Fibroblast of the aortic adventitia (primary cell): ENCODE measurements around a stretch of chr17.

DNA sequence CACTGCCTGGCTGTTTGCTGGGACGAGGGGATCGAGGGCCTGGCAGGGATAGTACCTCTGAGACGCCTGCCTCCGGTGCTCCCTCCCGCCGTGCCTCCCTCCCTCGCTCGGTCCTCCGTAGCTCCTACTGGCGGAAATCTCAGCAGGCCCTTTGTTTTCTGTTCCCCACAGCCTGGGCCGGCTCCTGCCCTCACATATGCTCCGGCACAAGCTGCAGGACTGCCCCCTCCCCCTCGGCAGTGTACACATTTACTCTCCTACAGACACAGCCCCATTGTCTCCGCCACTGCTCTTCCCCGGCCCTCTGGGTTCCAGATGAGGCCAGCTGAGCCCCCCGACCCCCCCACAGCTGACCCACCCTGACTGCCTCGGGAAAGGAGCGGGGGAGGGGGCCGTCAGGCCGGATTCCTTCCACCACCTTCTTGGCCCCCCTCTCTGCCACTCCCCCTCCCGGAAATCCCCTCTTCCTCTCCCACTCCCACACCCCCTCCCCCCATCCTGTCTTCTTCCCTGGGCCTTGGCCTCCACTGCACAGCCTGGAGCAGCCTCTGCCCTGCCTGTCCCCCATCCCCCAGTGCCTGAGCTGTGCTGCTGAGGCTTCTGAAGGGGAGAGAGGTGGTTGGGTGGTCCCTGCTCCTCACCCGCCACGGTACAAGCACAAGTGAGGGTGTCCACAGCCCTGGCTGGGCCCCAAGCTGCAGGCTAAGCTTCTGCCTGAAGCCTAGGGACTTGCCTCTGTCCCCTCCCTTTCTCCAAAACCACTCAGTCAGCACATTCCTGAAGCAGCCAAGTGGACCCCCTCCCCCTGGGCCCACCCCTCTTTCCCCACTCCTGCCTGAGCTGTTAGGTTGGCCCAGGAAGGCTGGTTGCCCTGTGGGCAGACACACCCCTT is 1.6 kb downstream of the TRAF4 start:
- CAGE, long polyA plus RNA: no peak

- CAGE, long polyA plus RNA: no peak
These were observed 2.2 kb downstream of the TRAF4 start for GRCh38 chr17:28746017-28746454.

- CAGE, long polyA plus RNA: no peak
These were observed 3.0 kb downstream of the TRAF4 start for GRCh38 chr17:28746455-28747526.

DNA sequence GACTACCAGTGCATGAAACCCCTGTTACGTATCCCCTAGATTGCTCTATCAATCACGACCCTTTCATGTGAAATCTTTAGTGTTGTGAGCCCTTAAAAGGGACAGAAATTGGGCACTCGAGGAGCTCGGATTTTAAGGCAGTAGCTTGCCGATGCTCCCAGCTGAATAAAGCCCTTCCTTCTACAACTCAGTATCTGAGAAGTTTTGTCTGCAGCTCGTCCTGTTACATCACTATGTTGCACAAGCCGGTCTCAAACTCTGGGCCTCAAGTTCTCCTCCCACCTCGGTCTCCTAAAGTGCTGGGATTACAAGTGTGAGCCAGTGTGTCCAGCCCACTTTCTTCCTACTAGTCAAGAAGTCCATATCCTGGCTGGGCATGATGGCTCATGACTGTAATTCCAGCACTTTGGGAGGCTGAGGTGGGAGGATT is 3.7 kb downstream of the FLOT2 start:
- CAGE, long polyA plus RNA: no peak

- CAGE, long polyA plus RNA: no peak
These were observed 2.6 kb upstream of the DHRS13 start for GRCh38 chr17:28905317-28906141.

DNA sequence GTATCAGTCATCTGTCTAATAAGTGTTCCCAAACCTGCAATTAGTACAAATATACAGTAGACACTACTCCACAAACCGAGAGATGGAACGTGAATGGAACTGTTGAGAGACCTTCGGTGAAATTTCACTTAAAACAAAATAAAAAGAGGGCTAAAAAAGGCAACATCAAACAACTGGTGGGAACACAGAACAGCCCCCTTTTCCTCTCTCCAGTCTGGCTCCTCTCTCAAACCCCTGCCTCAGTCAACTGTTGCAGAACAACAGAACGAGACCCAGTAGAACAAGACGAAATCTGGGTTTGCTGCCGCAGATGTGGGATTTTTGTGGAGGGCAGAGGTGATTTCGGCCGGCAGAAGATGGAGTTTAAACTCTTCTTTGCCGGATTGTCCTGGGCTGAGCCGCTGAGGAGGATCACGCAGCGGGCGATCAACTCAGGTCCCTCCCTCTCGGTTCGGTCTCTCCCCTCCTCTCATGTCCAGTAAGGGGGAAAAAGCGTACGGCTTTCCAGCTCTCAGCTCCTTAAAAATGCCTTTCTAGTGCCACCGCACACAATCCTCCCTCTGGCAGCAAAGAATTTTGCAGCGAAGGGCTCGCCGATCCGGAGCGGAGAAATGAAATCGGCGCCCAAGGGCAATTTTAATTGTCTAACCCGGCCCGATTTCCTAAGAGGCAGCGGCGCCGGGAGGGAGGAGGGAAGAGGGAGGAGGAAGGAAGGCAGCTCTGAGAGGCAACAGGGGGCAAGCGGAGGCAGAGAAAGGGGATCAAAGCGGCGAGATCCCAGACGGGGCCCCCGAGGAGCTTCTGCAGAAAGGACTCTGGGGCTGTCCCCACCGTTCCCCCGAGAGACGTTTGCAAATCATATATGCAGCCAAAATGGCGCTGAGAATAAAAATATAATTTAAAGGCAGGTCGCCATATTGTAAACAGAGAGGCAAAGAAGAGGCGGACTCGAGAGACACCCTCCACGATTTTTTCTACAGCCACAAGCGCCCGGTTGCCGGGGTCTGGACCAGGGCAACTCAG is 2.4 kb downstream of the PHF12 start:
- CAGE, long polyA plus RNA: no peak

- CAGE, long polyA plus RNA: no peak
These were observed 37.0 kb downstream of the PIPOX start for GRCh38 chr17:29079734-29080567.

DNA sequence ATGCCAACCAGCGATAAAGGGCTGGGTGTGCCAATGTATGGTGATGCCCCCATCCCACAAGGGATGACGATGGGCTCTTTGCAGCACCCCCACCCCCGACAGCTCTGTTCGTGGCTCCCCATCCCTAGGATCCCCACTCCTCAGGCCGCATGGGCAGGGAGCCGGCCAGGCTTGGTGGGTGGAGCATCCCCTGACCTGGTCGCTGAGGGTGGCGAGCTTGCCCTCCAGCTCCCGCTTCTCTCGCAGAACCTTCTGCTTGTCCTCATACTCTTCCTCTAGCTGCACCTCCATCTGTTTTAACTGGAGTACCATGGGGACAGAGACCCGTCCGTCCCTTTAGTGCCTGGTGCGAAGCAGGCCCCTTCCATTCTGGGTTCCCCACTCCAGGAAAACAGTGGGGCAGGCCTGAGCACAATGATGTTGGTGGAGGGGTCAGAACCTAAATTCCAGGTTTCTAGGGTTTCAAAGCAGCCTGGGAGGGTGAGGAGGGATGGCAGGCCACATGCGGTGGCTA is 50.2 kb downstream of the PIPOX start:
- CAGE, long polyA plus RNA: no peak

- CAGE, long polyA plus RNA: no peak
These were observed 65.7 kb downstream of the PIPOX start for GRCh38 chr17:29108624-29109150.

DNA sequence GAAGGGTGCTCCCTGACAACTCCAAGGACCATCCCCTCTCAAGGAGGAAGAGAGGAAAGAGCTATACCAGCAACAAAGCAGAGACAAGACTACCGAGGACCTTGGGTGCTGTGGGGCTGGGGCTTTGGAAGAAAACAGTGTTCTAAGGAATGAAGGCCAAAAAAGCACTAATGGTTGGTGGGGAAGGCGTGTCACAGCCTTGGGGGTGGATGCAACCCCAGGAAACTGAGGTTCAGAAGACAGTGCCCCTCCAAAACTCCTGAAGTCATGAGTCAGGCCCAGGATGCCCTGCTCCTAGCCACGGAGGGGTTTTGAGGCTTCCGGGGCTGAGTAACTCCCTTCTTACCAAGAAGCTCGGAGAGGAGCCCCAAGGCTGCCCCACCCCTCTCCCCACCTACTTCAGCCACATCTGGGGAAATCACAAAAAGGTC is 40.3 kb downstream of the MYO18A start:
- CAGE, long polyA plus RNA: no peak

DNA sequence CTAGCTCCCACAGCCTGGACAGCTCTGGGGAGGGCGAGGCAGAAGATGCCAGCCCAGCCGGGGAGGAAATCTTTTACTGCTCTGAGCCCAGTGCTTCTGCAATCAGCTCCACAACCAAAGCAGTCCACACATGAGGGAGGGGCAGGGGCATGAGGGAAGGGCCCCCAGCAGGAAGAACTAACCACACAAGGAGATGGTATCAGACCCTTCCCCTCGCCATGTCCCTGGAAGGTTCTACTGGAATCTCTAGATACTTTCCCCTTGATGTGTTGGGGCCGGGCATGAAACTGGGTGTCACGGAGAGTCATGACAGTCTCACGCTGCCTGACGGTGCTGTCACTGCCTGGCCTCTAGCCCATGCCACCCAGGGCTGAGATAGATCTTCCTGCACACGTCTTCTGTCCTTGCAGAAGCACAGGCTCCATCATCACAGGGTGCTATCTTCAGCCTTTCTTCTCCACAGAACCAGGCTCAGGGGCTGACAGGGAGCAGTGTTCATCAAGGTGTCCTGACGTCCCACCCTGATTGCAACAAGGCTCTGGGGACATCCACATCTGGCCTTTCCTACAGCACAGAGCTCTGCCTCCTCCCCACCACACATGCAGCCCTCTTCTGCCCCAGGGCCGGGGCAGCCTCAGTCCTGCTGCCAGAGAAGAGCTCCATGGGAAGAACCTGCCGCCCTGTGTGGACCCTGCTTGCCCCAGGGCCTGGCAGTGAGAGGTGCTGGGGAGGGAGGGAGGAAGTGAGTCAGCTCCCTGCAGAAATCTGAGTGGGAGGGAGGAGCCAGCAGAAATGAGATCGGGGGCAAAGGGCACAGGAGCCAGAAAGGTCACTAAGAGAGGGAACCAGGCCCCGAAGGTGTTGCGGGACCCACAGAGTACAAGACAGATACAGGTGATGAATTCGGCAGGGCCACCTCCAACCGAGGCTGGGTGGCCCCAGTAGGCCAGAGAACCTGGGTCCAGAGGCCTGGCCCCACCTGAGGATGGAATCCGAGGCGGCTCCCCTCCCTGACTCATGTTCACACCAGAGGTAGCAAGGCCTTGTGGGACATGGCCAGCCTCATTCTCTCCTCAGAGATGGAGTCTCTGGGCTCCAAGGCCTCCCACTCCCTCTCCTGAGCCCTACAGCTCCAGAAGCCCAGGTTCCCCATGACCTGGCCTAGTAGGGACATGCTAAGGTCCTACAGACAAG is 25.1 kb downstream of the MYO18A start:
- CAGE, long polyA plus RNA: no peak

- CAGE, long polyA plus RNA: no peak
These were observed 860 bp downstream of the MYO18A start for GRCh38 chr17:29179130-29179945.

- CAGE, long polyA plus RNA: no peak
These were observed 32.5 kb upstream of the MYO18A start for GRCh38 chr17:29212533-29213279.

GRCh38 chr17:29502475-29502941 is 64.3 kb downstream of the ABHD15 start:
- CAGE, long polyA plus RNA: no peak

- CAGE, long polyA plus RNA: no peak
These were observed 6.1 kb downstream of the TP53I13 start for GRCh38 chr17:29574438-29575182.

- CAGE, long polyA plus RNA: no peak
These were observed 1.0 kb downstream of the GIT1 start for GRCh38 chr17:29588103-29589126.

DNA sequence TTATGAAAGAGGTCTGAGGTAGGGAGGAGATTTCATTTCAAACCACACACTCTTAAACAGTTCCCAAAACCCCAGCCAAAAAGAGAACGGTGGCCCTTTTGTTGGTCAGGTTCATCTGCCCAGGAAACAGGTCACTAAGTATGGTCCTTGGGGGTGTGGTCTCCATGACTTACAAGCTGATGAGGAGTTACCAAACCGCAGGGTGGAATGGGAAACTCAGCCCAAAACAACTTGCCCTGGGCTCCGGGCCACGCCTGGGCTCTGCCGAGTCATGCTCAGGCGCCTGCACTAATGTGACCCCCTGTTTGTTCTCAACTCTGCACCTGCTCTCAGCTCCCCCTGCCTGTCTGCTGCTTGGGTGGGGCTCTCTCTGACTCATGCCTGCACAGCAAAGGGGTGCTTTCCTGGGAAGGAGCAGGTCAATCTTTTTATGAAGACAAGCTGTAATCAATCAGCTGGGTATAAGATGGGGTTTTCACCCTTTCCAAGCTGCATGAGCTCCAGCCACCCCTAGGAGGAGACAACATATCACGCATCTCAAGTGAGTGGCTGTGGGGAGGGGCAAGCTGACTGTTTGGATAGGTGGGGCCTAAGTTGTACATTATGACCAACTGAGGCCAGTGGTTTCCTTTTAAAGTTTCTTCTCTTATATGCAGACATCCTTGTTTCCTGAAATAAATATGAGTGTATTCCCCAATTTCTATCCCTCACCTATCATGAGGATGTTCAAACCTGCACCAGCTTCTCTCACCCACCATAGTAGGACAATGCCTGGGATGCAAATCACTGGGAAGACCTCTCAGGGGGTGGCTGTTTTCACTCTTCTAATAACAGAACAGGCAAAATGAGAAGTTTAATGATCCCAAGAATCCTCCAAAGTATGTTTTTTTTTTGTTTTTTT is 16.7 kb upstream of the CORO6 start:
- CAGE, long polyA plus RNA: no peak

DNA sequence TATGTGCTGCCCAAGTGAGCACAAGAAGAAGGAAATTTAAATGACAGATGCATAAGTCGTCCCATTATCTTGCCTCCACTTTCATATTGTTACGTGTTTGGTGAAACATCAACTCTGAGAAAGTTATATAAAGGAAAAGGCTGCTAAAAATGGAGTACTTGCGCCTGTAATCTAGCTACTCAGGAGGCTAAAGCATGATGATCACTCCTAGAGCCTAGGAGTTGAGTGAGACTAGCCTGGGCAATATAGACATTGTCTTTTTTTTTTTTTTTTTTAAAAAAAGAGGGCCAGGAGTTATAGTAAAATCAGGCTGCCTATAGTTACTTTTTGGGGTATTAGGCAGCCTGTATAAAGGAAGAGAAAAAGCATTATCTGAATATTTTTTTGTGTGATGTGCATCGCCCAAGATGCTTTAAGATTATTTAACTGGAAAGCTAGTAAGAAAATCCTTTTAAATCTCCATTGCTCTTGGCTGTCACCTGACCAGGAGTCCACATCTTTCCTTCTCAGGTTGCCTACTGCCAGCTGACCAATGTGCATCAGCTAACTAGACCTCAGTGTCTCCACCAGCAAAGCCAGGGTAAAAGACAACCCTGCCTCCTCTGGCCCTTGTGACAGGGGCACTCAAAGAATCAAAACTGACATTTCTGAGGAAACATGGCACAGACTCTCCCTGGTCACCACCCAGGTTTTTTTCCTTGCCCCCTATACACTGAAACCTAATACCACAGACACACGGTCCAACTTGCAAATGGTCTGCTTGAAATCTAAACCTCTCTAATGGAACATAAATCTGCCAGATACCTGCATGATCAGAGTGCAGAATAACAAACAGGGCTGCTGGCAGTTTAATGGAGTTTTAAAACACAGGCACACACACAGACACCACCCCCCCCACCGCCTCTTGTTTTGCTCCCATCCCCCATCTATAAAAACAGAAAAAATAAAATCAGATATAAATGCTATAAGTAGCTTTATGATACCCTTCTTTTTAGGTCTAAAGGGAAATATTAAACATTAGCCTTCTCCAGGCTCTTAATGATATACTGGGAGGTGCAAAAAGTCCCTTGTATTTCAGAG is 19.3 kb upstream of the CORO6 start:
- CAGE, long polyA plus RNA: no peak

DNA sequence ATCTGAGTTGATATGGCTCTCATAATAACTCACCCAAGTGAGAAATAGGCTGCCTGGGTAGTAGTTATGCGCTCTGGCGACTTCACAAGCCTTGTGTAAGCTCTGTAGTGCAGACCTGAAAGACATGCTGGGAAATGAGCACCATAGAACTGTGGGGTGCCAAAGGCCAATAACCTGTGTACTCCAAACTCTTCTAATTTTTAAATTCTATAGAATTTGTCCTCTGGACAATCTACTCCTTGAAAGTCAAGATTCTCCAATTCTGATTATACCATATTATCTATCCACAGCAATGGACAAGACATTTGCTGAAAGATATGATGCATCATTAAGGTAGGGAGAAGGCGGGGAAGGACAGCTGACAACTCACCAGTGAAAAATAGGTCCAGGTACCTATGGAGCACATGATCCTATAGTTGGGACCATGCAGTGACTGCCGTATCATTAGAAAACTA is 49.3 kb upstream of the CORO6 start:
- CAGE, long polyA plus RNA: no peak

DNA sequence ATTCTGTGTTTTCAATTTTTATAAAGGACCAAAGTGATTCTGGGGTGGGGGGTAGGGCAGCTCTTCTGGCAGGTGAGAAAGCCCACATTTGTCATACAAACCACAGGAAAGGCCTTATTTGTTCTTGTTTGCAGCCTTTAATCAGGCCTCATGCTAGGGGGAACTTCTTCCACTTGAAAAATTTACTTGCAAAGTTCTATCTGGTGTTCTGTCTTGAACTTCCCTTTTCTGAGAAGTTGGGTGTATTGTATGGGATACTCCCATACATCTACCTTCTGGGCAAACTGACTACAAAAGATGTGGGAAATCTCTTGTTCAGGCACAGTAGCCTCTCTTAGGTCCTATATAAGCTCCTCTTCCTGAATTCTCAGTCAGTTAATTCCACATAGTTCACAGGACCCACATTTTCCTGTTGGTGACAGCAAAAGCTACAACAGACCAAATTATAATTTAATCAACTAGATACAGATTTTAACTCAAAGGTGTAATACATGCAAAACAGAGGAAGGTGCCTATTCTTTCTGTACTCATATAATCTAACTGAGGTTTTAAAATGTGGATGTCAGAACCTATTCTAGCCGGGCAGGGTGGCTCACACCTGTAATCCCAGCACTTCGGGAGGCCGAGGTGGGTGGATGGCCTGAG is 101.1 kb upstream of the CORO6 start:
- CAGE, long polyA plus RNA: no peak